NCI-H460 (cell line): ENCODE results near the genes SESN2 and EPB41.

GRCh38 chr1:27666032-27666680, 5.8 kb downstream of the IFI6 start:
RAMPAGE:
- cytosol, long total RNA: no peak
- long total RNA: no peak
- nucleus, long total RNA: no peak

GRCh38 chr1:27686469-27687127, 14.6 kb upstream of the IFI6 start:
RAMPAGE:
- cytosol, long total RNA: no peak
- long total RNA: no peak
- nucleus, long total RNA: no peak

RAMPAGE:
- cytosol, long total RNA: no peak
- long total RNA: no peak
- nucleus, long total RNA: no peak
Measured at GRCh38 chr1:27724728-27725422, 886 bp upstream of the FAM76A start.

DNA sequence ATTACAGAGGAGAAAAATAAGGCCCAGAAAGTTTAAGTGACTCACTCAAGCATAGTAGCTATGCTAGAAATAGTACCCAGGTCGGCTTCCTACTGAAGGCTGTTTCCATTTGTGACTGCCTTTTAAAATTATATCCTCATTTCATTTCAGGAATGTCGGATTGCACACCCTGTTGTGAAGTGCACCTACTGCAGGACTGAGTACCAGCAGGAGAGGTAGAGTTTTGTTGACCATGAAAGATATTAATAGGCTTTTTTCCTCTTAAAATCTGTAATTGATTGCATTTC, 1.5 kb downstream of the FAM76A start:
RAMPAGE:
- cytosol, long total RNA: no peak
- long total RNA: no peak
- nucleus, long total RNA: no peak

DNA sequence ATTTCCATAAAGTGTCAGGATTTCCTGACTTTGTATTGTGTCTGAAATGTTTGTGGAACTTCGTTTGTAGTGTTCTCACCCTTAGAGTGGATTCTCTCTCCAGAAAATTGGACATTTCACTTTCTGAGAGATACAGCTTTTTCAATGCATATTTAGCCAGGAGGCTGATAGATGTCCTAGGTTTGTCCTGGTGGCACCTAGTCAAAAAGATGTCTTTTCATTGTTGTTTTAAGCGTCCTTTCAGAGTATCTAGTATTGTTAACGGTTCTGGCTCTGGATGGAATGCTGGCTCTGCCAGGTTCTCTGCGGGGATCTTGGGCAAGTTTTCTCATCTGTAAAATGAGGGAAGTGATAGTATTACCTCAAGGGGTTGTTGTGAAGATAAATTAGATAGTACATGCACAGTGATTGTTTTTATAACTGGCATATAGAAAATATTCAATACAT, 19.3 kb downstream of the FAM76A start:
RAMPAGE:
- cytosol, long total RNA: no peak
- long total RNA: no peak
- nucleus, long total RNA: no peak

DNA sequence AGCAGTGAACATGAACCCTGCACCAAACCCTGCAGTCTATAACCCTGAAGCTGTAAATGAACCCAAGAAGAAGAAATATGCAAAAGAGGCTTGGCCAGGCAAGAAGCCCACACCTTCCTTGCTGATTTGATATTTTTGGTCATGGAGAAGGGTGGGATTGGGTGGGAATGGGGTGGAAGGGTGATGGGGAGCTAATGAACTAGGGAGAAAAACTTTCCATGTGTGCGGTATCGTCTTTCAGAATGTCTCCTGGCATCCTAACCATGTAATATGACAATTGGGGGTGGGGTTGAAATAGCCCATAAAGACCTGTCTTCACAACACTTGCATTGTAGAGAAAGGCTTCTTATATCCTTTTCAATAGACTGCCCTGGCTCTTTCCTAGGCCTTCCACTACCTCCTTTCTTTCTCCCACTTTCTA, 19.7 kb downstream of the PPP1R8 start:
RAMPAGE:
- cytosol, long total RNA: no peak
- long total RNA: no peak
- nucleus, long total RNA: no peak

GRCh38 chr1:27858101-27858835, 14.1 kb upstream of the THEMIS2 start:
RAMPAGE:
- cytosol, long total RNA: no peak
- long total RNA: no peak
- nucleus, long total RNA: no peak

RAMPAGE:
- cytosol, long total RNA: no peak
- long total RNA: no peak
- nucleus, long total RNA: no peak
Measured at GRCh38 chr1:27879055-27879585, 6.8 kb downstream of the THEMIS2 start.

DNA sequence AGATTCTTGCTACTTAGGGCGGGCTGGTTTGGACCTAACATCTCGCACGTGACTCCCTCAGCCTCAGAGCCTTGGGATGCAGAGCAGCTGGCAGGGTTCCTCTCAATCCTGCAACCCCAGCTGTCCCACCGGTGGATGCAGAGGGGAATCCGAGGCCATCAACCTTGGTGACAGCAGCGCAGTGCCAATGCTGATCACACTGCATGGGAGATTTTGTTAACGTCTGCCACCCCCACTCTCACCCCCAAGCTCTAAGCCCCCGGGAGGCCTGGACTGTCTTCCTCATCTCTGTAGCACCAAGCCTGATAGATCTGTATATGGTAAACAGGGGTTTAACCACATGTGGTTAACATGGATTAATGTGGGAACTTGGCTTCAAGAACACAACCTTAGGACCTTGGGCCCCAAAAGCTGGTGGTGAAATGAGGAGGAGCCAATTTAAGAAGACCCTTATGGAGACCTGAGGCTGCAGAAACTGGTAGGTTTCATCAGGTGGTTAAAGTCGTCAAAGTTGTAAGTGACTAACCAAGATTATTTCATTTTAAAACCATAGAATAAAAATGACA, 13.8 kb downstream of the THEMIS2 start:
RAMPAGE:
- cytosol, long total RNA: no peak
- long total RNA: no peak
- nucleus, long total RNA: no peak

GRCh38 chr1:28063976-28064397, 24.4 kb downstream of the EYA3 start:
RAMPAGE:
- cytosol, long total RNA: no peak
- long total RNA: no peak
- nucleus, long total RNA: no peak

DNA sequence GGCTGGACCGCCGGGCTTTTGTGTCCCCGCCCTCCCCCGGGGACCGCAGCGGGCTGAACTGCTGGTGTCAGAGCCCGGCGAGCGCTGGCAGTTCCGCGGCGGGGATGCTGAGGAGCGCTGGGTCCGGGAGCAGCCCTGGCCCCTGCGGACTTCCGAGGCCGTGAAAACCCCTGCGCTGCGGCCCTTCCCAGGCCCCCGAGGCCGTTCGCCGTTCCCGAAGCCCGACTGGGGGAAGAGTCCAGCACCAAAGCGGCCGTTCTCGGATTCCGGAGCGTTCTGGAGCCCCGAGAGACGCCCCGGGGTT, at the start of gene SESN2:
Gene SESN2 (plus strand): TSS at position 84 of the 304 bp plus-strand sequence.
RAMPAGE:
- cytosol, long total RNA: no peak
- long total RNA: no peak
- nucleus, long total RNA: no peak

DNA sequence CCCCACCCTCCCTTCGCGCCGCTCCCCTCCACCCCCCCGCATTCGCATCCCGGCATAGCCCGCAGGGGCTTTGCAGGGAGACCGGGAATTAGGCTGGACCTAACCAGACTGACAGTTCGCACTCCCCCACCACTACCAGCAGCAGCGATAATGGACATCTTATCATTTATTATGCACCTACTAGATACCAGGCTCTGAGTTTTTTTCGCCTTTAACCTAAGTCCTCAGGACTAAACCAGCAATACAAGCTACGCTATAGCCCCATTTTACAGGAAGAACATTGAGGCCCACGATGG, 1.3 kb downstream of the SESN2 start:
RAMPAGE:
- cytosol, long total RNA: no peak
- long total RNA: no peak
- nucleus, long total RNA: no peak

DNA sequence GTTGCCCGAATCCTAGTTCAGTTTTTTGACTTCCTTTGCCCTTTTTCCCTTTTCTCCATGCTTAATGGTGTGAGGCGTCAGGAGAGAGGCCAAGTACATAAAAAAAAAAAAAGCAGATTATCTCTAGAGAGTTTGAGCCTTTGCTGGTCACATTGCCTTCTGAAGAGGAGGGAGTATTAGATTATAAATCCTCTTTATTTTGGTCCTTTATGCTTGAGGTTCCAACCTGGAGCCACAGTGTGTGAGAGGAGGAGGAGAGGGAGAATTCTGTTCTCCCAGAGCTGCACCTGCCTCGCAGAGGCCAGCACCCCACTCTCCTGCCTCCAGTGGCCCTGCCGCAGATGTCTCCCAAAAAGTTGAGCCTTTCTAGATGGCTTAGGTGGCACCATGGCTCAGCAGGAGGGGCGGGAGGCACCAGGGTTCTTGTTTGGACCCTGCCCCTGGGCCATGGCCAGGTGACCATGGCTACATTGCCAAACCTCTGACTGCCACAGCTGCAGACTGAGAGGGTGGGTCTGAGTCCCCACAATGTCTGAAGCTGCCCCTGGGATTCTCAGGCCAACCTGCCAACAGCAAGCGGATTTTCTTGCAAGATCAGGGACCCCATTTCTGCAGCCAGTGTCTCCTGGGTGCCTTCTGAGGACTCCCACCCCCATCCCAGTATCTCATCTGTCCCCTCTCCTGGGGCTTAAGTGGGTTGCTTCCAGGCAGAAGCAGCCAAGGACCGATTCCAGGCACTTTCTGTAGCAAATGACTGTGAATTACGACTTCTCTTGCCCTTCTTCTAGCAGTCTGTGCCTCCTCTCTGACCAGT, 22.2 kb downstream of the SESN2 start:
RAMPAGE:
- cytosol, long total RNA: no peak
- long total RNA: no peak
- nucleus, long total RNA: no peak

DNA sequence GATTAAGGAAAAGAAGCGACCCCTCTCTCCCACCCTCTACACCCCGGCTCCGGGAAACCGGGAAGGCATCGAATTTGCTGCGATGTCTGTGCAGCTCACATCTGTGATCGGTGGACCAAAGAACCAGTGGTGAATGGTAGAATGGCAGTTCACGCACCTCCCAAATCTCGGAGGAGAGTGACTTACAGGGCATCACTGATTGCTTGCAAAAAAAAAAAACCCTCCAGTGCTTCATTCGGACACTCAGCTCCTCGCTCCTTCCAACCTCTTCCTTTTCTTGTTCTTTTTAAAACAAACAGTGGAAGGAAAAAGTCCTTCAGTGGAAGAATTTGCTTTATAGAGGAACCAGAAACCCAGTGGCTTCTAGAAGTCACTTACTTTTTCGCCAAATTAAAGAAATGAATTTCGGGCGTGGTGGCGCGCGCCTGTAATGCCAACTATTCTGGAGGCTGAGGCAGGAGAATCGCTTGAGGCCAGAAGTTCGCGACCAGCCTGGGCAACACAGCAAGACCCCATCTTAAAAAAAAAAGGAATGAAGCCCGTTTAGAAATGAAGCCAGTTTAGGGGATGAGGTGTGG, 954 bp downstream of the PHACTR4 start:
RAMPAGE:
- cytosol, long total RNA: no peak
- long total RNA: no peak
- nucleus, long total RNA: no peak

GRCh38 chr1:28437654-28438737, 67.8 kb upstream of the RCC1 start:
RAMPAGE:
- cytosol, long total RNA: no peak
- long total RNA: no peak
- nucleus, long total RNA: no peak

RAMPAGE:
- cytosol, long total RNA: no peak
- long total RNA: no peak
- nucleus, long total RNA: no peak
Measured at GRCh38 chr1:28580930-28581521, 11.0 kb upstream of the RAB42 start.

GRCh38 chr1:28774723-28775725, 36.9 kb upstream of the OPRD1 start:
RAMPAGE:
- cytosol, long total RNA: no peak
- long total RNA: no peak
- nucleus, long total RNA: no peak

DNA sequence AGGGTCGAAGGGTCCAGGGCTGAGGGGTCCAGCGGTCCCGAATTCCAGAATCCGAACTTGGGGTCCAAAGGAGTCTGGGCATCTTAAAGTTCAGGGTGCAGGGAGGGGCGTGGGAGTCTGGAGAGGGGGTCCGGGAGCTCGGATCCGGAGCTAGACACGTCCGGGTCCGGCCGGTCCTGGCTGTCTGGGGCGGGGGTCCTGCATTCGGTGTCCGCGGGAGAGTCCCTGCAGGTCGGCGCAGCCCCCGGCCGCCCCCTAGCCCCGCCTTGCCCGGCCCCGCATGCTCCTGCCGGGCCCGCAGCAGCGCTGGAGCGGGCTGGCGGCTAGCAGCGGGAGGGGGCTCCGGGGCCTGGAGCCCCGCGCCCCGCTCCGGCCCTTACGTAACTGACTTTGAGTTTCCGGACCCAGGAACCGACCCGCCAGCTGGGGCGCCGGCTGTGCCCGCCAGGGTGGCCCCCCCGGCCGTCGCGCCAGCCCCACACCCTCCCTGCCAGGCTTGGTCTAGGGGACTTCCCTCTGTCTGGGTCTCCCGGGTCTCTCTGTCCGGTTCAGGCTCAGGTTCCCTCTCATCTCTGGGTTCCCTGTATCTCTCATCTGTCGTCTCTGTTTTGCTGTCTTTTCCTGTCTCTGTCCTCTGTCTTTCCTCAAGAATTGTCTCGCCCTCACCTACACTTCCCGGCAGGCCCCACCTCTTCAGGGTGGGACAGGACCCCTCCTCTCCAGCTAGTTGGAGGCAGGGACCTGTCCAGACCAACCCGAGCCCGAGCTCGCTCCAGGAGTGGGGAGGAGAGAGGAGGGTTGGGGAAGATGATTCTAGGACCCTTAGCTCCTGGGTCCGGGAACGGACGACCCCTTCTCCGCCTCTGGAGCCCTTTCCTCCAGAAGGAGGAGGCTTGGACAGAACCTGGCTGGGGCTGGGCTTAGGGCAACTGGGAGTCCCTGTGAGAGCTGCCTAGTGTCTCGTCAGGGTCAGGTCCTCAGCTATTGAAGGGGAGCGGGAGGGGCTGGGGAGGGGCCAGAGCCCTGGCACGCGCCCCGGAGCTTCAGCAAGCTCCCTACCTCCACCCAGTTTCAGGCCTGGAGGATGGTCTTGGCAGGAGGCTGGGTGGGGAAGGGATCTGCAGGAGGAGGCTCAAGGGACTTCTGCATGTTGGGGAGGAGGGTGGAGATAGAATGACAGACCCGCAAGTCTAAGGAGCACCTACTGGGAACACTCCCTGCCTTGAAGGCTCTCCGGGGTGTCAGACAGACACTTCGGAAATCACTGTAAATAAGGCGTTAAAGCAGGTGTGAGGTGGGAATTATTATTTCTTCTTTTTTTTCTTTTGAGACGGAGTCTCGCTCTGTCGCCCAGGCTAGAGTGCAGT, 26.6 kb upstream of the EPB41 start:
RAMPAGE:
- cytosol, long total RNA: no peak
- long total RNA: no peak
- nucleus, long total RNA: no peak

GRCh38 chr1:28893490-28894127, 20.8 kb upstream of the EPB41 start:
RAMPAGE:
- cytosol, long total RNA: no peak
- long total RNA: no peak
- nucleus, long total RNA: no peak

DNA sequence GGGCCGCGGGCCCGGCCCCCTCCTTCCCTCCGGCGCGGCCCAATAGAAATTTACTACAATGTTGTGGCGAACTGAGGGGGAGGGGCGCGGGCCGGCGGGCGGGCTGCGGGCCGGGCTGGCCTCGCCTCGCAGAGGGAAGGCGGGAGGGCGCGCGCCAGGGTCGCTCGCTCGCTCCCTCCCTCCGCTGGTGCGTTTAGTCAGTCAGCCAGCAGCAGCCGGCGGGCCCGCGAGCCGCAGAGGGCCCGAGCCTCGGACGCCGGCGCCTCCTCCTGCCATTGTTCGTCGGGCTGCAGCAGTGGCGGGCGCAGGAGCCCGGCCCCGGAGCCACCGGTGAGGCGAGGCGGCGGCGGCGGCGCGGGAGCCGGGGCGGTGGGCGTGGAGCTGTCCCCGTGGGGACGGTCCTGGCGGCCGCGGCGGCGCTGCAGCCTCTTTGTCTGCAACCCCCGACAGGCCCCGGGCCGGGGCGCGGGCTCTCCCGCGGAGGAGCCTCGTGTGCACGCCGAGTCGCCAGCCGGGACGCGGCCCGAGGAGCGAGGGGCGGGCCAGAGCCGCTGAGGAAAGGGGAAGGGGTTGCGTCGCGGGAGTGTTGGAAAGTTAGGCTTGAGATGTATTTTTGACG, at the start of gene EPB41:
Gene EPB41 (plus strand): TSS at position 131 of the 619 bp plus-strand sequence.
RAMPAGE:
- cytosol, long total RNA: no peak
- long total RNA: no peak
- nucleus, long total RNA: start-site peak on the plus strand centred at position 159 of the sequence, 92 bp wide, 231 and 29 reads in 2 replicates